Jejunum (tissue), 1 donor: Measurements from ENCODE around the gene BCL7A.

DNA sequence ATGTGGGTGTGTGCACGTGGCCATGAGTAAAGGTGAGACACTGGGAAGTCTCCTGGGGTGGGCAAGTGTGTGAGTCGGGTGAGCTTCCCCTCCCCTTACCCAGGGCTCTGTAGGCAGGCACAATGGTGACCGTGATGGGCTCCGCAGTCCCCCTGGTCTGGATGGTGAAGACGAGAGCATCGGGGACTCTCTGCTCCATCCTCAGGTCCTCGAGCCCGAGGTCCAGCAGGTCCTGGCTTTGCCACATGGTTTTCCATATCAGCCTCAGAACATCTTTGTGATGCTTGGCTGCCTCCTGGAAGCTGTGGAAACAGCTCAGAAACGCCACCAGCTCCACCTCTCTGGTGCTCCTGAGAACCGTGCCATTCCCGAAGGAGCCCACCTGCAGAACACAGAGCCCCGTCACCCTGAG is 5.7 kb downstream of the OASL start:
- PRO-cap = no peak

- PRO-cap = no peak
These were observed 22.2 kb downstream of the P2RX7 start for GRCh38 chr12:121154820-121155358.

DNA sequence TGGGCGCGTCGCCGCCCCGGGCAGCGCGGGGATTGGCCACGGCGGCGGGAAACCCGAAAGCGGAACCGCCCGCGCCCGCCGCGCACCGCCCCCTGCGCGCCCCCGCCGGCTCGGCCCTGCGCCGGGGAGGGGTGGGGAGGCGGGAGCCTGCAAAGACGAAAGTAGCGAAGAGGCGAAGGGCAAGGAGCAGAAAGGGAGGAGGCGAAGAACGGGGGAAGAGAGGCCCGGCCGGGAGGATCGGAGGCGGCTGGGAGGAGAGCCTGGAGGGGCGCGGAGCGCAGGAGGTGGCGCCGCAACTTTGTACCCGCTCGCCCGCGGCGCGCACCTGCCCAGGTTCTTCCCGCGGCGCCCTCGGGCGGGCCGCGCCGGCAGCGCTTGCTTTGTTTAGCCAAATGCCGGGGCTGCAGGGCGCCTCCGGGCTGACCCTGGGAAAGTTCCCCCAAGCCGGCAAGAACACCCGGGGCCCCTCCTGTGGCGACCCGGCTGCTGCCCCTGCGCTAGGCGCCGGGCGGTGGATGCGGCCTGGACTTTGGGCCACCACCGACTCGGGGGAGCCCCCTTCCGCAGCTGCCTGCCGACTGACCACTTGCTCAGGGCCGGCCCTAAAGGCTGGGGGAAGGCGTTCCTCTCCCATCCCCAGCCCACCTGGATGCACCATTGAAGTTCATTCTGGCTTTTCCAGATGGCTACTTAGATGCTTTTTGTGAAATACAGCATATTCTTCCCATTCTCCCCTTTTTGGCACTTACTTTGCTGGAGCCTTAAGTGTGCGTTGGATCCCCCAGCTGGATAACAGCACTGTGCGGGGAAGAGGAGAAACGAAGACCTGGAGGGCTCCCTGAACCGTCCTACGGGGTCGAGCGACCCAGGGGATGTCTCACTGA is 523 bp upstream of the CAMKK2 start:
- PRO-cap = bidirectional peak, plus-strand start at position 189 of the sequence, minus-strand start outside the sequence

- PRO-cap = no peak
These were observed 33.1 kb downstream of the RNF34 start for GRCh38 chr12:121432895-121433560.

DNA sequence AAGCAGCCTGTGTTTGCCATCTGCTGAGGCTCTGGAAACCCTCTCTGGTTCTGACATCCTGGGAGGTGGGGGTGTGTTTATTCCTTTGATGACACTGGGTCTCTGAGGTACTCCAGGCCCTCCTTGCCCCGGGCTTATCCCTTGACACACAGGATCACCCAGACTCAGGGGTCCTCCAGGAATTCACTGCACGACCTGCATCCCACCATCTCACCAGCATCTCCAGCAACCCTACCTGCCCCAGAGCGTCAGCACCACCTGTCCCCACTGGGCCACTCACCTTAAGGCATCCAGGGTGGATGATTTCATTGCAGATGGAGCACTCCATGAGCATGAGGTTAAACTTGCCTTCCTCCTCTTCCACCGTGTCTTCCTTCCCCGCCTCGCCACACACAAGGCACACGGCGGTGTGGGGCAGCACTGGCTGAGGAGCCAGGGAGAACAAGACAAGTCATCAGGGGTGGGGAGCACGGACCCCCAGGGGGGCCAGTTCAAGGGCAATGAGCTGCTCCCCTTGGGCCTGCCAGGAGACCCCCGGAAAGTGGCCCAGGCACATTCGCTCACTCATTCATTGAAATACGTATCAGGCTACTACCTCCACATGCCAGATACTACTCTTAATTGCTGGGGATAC is 45.2 kb downstream of the RNF34 start:
- PRO-cap = no peak

- PRO-cap = no peak
These were observed 64.1 kb downstream of the KDM2B start for GRCh38 chr12:121516832-121517102.

DNA sequence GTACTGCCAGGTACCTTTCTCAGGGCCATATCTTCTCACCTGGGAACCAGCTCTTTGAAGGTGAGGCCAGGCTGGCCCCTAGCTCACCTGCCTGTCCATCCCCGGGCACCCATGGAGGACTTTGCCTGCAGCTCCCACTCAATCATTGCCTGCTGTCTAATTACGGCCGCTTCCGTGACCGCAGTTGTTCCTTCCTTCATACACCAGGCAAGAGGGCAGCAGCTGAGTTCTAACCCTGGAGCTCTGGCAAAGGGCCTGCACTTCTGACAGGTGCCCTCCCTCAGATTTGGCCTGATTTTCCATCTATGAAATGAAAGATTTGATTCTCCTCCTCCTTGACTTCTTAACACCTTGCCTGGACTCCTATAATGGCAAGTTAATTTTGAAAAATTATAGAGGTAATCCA is 20.2 kb upstream of the KDM2B start:
- PRO-cap = unidirectional peak, plus-strand start at position 199 of the sequence

DNA sequence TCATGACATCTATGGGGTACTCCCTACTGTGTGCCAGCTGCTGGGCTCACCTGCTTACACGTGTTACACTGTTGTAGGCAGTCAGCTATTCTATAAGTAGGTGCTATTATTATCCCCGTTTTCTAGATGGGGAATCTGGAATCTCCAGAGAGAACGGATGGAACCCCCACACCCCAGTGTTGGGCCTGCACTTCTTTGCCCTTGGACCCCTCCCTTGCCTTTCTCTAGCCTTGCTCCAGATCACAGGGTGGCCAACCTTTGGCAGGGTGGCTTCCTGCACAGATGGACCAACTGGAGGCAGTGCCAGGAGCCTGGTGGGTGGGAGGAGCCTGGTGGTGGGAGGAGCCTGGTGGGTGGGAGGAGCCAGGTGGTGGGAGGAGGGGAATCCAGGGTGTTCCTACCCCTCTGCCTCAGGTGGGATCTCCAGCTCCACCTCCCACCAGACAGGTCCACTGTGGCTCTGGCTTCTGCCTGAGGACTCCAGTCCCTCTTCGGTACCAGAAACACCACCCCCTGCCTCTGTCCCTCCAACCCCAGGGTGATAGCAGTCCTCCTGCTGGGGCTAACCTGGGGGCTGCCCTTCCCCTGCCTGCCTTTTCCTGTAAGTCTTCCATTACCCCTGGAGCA is 30.5 kb upstream of the KDM2B start:
- PRO-cap = no peak

DNA sequence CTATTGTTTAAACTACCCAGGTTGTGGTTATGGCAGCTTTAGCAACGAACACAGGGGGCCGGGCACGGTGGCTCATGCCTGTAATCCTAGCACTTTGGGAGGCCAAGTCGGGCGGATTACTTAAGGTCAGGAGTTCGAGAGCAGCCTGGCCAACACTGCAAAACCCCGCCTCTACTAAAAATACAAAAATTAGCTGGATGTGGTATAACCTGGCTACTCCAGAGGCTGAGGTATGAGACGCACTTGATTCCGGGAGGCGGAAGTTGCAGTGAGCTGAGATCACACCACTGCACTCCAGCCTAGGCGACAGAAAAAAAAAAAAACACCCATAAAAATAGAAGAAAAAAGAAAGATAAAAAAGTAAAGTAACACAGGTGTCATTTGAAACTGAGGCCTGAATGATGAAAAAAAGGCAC is 923 bp upstream of the TMEM120B start:
- PRO-cap = unidirectional peak, plus-strand start at position 242 of the sequence

GRCh38 chr12:121712037-121712566 is 450 bp upstream of the TMEM120B start:
- PRO-cap = no peak

DNA sequence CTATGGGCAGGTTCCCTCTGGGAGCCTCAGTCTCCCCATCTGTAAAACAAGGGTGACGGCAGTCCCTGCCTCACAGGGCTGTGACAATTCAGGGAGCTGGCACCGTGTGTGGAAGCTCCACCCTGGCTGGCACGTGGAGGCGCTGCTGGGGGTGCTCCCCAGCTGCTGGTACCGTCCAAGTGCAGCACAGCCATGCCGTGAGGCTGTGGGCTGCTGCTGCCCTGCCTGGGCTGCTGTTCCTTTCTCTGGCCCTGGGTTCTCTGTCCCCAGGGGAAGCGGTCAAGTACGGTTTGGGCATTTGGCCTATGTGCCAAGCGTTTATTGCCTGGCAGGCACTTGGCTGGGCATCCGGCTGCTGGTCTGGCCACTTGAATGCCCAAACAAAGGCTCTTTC is 39.7 kb downstream of the RHOF start:
- PRO-cap = no peak

- PRO-cap = no peak
These were observed 2.5 kb upstream of the RHOF start for GRCh38 chr12:121795825-121796450.

DNA sequence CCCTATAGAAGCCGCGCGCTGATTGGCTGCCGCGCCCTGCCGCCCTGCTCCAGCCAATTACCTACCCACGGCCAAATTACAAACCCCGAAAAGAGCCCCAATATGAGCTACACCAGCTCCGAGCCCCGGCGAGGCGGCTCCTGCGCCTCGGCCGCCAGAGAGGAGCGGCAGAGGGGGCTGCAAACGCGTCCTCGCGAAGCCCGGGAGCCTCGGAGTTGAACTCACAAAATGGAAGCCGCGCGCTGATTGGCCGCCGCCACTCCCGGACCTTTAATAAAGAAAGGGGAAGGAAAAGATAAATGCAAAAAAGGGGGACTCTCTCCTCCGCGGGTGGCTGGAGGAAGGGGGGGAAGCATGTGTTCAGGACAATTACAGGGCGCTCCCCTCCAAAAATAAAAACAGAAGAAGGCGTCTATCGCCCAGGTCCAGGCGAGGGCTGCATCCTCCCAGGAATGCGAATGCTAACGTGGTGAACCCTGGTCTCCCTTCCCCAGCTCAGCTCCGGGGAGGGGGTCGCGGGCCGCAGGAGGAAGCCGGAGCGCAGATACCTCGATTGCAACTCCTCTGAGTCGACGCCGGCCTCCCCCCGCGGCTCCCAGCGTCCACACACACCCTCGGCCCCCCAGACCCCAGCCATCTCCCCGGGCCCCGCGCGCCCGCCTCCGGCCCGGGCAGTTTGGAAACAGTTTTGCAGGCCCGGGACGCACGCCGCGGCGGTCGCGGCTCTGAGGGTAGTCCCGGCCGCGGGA is 653 bp upstream of the SETD1B start:
- PRO-cap = bidirectional peak, plus-strand start at position 304 of the sequence, minus-strand start outside the sequence

GRCh38 chr12:121810255-121810835 is 6.5 kb downstream of the SETD1B start:
- PRO-cap = no peak

DNA sequence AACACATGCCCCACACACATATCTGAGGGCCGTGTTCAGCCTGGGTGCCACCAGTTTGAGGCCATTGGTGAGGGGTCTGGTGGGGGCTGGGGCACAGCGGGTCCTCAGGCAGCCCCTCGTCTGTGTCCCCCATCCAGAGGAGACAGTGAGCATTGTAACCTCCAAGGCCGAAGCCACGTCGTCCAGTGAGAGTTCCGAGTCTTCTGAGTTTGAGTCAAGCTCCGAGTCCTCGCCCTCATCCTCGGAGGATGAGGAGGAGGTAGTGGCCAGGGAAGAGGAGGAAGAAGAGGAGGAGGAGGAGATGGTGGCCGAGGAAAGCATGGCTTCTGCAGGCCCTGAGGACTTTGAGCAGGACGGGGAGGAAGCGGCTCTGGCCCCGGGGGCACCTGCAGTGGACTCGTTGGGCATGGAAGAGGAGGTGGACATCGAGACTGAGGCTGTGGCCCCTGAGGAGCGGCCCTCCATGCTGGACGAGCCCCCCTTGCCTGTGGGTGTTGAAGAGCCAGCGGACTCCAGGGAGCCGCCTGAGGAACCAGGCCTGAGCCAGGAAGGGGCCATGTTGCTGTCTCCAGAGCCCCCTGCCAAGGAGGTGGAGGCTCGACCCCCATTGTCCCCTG is 15.6 kb downstream of the SETD1B start:
- PRO-cap = no peak

DNA sequence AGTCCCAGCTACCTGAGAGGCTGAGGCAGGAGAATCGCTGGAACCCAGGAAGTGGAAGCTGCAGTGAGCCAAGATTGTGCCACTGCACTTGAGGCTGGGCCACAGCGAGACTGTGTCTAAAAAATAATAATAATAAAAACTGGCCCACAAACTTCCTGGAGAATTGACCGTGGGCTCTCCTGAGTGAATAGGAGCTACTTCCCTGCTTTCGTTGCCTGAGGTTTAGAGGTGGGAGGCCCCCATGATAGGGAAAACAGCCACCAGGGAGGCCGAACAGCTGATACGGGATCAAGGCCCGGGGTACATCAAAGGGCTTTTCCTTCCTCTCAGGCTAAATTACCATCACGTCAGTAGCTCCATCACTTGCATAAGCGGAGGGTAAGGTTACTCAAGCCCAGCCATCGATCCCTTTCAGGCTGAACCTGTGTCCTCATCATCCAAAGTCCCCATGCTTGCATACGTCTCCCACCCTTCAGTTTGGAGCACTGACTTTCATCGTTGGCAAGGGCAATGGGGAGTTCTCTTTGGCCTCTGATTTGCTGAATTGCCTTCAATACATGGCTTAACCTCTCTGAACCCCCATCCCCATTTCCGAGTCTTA is 12.3 kb upstream of the PSMD9 start:
- PRO-cap = no peak

DNA sequence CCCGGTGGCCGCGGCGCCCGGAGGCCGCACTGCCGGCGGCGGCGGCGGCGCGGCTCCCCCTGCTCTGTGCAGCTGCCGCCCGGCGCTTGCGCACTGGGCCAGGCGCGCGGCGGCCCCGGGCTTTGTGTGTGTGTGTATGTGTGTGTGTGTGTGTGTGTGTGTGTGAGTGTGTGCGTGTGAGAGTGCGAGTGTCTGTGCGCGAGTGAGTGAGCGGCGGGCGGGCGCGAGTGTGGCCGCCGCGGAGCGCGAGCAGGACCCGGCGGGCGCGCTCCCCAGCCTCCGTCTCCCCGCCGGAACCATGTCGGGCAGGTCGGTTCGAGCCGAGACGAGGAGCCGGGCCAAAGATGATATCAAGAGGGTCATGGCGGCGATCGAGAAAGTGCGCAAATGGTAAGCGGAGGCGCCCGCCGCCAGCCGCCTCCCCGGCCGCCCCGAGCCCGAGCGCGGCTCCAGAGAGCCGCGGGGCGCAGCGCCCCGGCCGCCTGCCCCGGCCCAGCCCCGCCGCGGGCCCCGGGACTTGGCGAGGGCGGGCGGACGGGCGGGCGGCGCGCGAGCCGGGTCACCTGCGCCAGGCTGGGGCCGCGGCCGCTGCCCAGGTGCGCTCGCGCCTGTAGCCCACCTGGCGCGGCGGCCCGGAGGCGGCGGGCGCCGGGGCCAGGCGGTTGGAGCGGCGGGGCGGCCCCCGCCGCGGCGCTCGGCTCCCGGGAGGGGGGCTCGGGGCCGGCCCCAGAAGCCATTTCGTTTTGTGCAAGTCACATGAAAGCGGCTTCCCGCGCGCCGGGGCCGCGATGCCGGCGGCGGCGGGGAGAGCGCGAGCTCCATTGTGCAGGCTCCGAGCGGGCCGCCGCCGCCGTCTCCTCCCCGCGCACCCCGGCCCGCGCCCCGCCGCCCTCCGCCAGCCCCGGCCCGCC is at the start of gene BCL7A:
BCL7A (plus strand) TSS at position 91 of the 911 bp plus-strand sequence.
- PRO-cap = bidirectional peak, plus-strand start at position 205 of the sequence, minus-strand start at position 68 of the sequence; bidirectional peak, plus-strand start at position 786 of the sequence, minus-strand start at position 745 of the sequence

- PRO-cap = no peak
These were observed 28.2 kb downstream of the IL31 start for GRCh38 chr12:122145716-122146310.

GRCh38 chr12:122184475-122185041 is 1.6 kb downstream of the LRRC43 start:
- PRO-cap = no peak

DNA sequence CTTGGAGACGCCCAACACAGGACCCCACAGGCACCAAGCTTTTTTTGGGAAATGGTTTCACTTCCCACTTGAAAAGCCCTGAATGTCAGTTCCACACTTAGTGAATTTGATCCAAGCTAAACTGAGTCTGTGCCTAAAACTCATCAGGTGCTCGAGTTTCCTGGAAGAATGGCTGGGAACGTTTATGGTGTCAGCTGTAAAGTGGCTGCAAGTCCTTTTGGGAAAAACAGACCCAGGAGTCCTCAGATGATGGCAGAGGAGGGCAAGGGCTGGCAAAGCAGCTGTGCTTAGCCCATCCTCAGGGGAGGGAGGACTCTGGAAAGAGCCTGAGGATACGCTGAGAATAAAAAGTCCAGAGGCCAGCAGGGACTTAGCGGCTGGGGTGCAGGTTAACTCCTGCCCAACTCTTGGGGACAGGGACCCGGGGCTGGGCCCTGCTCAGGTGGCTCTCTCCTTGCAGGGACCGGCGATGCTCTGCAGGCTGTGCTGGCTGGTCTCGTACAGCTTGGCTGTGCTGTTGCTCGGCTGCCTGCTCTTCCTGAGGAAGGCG is 2.4 kb downstream of the B3GNT4 start:
- PRO-cap = no peak